WTC11 (cell line): Measurements from ENCODE around the gene FBXL7.

- PRO-cap = no peak
Measured at GRCh38 chr5:14178981-14179365, 35.8 kb downstream of the TRIO start.

GRCh38 chr5:14201449-14201872 is 58.3 kb downstream of the TRIO start:
- PRO-cap = no peak

GRCh38 chr5:14218597-14219358 is 75.6 kb downstream of the TRIO start:
- PRO-cap = no peak

DNA sequence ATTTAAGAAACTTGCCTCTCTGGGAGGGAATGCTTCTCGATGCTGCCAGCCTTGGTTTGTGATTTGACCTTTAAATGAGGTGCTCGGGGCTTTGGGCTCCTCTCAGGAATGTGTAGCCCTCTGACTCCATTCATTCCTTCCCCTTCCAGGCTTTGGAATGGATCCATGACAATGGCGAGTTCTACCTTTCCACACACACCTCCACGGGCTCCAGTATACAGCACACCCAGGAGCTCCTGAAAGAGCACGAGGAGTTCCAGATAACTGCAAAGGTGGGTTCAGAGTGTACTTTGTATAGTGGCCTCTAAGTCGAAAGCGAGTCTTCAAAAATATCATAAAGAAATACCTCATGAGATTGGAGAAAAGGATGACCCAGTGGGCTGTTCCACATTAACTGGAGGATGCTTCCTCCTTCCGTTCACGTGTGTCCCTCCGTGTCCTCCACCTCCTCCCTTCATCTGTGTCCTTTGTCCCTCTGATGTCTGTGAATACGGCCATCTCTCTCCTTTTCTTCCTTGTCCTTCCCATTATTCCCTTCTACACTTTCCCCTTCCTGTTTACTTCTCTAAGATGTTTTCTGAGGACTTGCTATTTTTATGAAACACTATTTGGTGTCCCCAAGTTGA is 200.5 kb upstream of the OTULINL start:
- PRO-cap = no peak

DNA sequence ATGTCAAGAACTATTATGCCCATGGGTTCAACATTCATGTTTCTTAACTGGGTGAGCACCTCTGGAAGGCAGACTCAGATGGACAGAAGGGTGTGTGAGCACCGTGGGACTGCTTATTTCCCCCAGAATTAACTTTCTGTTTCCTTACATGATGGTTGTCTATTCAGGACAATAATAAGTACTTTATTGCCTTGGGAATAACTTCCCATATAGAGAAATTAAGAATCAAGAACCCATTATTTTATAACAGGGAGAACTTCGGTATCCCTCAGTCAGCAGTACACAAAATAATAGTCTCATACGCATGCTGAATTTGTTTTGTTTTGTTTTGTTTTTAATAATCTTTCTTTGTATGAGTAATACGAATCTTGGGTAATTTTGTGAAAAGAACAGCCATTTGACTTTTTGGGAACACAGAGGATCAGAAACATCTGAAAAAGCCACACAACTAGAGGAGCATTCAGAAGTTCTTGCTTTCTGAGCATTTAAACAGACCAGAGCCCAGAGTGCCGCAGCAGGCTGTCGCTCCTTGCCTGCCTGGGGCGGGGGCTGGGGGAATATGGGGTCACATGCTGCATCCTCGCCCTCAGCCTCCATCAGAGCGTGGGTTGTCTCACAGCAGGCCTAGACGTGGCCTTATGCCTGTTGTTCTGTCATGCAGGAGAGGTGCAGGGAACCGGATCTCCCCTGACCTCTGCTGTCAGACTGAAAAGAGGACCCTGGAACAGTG is 133.6 kb upstream of the OTULINL start:
- PRO-cap = no peak

DNA sequence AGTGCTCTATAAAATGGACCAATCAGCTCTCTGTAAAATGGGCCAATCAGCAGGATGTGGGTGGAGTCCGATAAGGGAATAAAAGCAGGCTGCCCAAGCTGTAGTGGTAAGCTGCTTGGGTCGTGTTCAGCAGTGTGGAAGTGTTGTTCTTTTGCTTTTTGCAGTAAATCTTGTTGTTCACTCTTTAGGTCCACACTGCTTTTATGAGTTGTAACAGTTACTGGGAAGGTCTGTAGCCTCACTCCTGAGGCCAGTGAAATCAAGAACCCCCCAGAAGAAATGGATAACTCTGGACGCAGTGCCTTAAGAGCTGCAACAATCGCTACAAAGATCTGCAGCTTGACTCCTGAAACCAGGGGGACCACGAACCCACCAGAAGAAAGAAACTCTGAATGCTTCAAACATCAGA is 3.4 kb upstream of the OTULINL start:
- PRO-cap = no peak

DNA sequence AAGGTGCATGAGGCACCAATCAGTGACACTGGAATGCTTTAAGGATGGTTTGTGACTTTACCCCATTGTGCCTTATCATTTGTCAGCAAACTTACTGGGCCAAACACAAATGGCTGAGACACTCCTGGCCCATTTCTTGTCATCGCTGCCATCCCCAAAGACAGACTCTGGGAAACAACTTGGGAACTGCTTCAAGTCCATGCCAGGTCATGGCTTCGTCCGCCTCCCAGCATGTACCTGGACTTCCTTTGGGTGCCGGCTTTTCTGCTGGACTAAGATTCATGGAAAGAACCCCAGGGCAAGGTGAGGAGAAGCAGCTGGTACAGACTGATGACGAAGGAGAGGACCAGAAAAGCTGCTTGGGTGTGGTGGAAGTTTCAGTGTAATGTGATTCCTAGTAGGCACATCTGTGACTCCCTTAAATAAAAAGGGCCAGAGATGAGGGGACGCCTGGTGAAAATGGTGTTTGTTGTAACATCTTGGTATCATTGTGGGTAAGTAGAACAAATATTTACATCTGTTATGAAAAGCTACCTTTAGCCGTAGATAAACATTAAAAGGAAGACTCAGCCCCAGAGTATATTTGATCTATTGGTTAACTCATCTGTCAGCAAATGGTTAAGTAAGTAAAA is 33.6 kb downstream of the OTULINL start:
- PRO-cap = no peak

GRCh38 chr5:14665751-14666502 is 1.4 kb downstream of the OTULIN start:
- PRO-cap = no peak

DNA sequence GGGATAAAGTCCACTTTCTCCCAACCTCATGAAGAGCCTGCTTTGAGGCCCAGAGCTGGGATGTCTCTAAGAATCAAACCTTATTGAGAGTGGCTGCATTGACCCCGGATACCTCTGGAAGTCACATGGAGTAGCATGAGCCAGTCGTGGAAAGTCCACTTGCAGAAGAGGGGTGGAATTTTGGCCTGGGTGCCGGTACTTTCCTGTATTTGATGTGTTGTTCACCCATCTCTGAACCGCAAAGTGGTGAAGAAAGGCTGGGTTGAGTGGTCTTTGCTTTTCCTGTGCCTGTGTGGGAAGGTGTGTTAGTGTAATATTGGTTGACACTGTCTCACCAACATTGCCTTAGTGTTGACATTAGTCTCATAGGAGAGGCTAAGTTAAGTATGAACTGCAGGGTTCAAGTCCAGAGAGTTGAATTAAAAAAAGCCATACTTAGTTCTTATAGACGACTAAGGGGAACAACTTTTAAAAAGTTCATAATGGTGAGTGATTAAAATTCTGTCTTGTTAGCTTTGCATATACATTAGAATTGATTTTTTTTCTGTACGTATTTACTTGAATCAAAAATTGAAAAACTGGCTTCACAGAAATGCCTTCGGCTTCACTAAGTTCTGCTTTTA is 3.8 kb downstream of the OTULIN start:
- PRO-cap = no peak

DNA sequence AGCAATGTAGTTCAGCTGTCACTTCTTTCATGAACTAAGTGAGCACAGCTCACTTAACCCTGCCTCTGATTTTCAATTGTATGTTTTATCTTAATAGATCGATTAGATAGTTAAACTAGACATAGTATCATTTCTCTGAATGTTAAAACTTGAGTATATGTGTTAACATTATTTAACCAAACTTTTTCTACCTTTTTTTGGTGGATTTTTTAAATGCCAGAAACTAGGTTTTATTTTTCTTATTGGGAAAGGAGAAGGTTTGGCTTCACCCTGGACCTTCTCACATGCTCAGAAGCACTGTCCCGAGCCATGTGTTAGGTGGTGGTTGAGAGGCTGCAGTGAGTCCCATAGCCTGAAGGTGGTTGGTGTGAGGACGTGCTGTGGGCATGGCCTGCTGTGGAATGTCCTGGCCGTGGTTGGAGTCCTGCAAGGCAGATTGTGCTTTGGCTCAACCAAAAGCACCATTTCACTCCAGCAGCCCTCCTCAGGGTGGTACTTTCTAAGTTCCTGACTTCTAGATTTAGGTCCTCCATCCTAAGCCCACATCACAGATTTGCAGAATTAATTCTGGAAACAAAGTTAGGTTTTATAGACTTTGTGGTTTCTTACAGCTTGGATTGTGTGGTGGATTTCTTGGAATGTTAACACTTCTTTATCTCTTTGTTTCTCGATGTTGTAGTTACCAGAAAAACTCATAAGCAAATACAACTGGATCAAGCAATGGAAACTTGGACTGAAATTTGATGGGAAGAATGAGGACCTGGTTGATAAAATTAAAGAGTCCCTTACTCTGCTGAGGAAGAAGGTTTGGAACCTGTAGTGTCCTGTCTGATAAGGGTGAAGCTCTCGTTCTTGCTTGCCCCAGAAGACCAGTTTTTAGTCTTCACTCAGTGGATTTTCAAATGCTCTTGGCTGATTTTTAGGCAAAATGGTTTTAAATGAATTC is 22.6 kb downstream of the OTULIN start:
- PRO-cap = no peak

- PRO-cap = no peak
Measured at GRCh38 chr5:14702106-14702543, 37.6 kb downstream of the OTULIN start.

- PRO-cap = no peak
Measured at GRCh38 chr5:14705469-14706137, 41.1 kb downstream of the OTULIN start.

DNA sequence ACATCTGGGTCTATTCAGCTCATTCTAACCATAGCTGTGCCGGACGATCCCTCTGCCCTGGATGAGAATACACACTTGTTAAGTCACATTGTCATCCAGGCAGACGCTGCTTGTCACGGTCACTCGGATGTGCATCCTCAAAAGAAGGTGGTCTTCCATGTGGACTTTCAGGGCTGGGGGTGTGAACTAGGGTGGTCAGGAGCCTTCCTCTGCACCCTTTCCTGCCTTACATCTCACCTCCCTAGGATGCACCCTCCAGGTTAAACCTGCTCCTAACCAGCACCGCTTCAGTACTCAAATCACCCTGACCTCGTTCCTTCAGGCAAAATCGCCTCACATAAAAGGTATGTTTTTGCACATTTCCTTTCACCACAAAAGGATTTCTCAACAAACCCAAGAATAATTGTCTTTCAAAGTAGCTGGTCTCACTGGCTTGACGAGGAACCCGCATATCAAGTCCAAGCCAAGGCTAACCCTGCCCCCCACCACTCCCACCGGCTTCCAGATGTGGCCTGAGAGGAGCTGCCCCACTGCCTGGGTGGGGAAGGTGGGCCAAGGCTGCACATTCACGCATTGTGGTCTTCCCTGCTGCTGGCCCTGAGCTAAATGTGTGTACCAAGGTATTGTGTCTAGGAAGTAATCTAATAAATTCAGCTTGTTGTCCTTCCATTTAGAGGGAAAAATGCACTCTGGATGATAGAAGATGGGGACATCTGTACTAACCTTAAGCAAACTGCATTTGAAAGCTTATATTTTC is 21.7 kb downstream of the ANKH start:
- PRO-cap = no peak

GRCh38 chr5:15499848-15500382 is at the start of gene FBXL7:
TSS of gene FBXL7 (plus strand) at chr5:15500180.
- PRO-cap = bidirectional peak, plus-strand start at chr5:15500198, minus-strand start at chr5:15499989

DNA sequence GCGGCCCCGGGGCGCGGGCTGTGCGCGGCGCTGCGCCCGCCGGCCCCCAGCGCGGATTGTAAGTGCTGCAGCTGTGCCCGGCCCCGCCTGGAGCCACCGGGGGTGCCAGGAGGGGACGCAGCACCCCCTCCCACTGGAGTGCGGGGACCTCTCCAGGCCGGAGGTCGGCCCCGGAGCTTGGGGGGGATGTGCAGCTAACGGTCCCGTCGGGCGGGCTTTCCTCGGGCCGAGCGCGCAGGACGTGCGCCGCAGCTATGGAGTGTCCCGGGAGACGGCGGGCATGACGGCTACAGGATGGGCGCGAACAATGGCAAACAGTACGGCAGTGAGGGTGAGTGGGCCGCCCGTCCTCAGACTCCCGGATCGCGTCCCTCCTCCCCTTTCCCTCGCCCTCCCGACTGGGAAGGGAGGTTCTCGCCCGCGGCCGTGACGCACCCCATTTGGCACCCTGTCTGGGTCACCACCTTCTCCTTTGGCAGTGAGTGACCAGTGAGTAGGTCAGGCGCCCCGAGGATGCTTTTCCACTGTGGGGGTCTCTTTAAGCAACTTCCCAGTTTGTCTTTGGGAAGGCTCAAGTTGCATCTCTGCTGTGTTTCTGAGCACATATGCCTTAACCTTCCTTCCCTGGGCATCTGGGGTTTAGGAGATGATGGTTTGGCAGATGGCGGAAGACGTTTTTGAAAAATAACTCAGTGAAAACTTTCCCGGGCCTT is 559 bp downstream of the FBXL7 start:
- PRO-cap = bidirectional peak, plus-strand start at position 56 of the sequence, minus-strand start at position 64 of the sequence

GRCh38 chr5:15502061-15502635 is 2.2 kb downstream of the FBXL7 start:
- PRO-cap = no peak

DNA sequence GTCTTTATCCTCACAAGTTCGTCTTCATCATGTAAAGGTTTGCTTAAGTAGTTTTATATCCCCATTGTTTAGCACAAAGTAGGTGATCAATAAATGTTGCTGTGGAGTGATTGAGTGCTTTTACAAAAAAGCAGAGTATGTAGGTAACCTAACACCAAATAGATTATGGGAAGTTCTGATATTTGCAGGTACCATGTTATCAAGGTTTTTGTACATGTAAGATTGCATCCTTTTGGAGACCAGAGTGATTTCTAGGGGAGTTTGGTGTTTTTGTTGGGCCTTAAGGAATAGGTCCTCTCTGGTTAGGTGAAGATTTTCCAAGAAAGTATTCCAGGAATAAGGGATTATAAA is 196.9 kb downstream of the FBXL7 start:
- PRO-cap = no peak

- PRO-cap = no peak
Measured at GRCh38 chr5:15807878-15808343, 307.9 kb downstream of the FBXL7 start.

DNA sequence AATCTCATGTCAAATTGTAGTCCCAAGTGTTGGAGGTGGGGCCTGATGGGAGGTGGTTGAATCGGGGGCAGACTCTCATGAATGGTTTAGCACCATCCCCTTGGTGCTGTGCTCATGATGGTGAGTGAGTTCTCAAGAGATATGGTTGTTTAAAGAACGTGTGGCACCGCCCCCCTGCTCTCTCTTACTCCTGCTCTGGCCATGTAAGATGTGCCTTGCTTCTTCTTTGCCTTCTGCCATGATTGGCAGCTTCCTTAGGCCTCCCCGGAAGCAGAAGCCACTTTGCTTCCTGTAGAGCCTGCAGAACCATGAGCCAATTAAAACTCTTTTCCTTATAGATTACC is 28.7 kb upstream of the ZNF622 start:
- PRO-cap = no peak

DNA sequence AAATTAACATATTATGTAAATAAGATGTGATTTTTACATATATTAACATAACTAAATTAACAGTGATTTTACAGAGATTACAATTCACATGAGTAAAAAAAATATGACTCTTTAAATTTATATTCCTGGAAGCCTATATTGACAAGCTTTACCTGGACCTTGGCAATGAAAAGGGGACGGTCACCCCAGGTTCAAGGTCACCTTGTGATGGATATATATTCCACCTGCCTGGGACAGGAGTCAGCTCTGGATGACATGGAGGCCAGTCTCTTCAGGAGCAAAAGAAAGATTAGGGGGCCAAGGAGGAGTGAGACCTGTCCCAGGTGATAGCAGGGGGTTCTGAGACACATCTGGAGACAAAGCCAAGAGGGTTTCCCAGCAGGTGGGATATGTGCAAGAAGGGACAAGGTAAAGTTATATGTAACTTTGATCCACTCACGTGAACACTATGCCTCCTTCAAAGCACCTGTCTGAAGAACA is 62.7 kb upstream of the ZNF622 start:
- PRO-cap = unidirectional peak, plus-strand start at position 243 of the sequence